Endothelial cell of umbilical vein (primary cell): ENCODE measurements around a stretch of chr10.

- PRO-cap: no peak
CAGE:
- cytosol, long polyA minus RNA: no peak
- cytosol, long polyA plus RNA: no peak
- long polyA plus RNA: no peak
- nucleus, long polyA minus RNA: no peak
- nucleus, long polyA plus RNA: no peak
These were observed 72.8 kb upstream of the FHIP2A start for GRCh38 chr10:114748514-114749475.

GRCh38 chr10:114766301-114766834, 55.2 kb upstream of the FHIP2A start:
- PRO-cap: no peak
CAGE:
- cytosol, long polyA minus RNA: no peak
- cytosol, long polyA plus RNA: no peak
- long polyA plus RNA: no peak
- nucleus, long polyA minus RNA: no peak
- nucleus, long polyA plus RNA: no peak

DNA sequence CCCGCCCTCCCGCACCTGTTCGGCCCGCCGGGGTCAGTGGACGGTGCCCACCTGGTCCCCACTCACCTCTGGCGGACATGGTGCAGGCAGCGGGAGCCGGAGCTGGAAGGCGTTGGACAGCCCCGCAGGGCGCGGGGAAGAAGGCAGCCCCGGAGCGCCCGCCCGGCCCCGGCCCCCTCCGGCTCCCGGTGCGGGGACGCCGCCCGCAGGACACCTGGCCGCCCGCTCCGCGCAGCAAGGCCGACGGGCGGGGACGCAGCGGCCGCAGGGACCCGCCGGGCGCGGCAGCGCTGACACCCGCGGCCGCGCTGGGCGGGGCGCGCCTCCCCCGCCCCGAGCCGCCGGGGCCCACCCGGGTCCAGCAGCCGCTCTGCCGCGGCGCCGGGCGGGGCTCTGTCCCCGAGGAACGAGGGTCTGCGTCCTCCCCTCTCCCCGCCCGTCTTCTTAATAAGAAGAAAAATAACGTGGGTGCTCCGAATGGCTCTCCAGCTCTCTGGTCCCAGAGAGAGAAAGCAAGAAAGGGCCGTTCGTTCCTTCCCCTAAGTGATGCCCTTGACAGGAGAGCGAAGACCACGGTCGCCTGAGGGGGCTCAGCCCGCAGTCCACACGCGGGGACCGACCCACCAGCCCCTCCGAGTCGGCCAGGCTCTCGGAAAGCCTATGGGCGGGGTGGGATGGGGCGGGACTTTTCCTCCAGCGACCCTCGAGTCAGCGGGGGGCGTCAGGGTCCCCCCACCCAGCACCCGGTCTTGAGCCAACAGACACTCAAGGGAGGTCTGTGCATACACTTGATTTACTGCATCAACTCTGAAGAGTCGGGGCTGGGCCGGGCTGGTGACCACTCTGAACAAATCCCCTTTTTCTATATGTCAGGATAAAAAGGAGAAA, 53.3 kb upstream of the FHIP2A start:
- PRO-cap: no peak
CAGE:
- cytosol, long polyA minus RNA: no peak
- cytosol, long polyA plus RNA: no peak
- long polyA plus RNA: no peak
- nucleus, long polyA minus RNA: no peak
- nucleus, long polyA plus RNA: no peak

DNA sequence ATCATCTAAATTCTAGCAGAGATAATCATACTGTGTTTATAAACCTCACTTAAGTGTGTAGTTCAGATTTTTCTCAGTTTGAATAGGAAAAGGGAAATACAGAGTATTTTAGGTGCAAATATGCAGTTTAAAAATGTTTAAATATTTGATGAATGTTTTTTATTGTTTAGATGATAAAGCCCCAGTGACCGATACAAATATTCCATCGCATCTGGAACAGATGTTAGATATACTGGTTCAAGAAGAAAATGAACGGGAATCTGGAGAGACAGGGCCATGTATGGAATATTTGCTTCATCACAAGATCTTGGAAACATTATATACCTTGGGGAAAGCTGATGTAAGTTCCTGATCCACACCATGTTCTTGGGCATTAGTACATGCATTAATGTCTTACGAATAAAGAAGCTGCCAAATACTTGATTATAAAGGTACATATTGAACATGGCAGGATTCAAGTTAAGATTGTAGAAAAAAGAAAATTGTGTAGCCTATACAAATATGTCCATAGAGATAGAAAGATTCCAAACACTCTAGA, 11.6 kb downstream of the FHIP2A start:
- PRO-cap: no peak
CAGE:
- cytosol, long polyA minus RNA: no peak
- cytosol, long polyA plus RNA: no peak
- long polyA plus RNA: no peak
- nucleus, long polyA minus RNA: no peak
- nucleus, long polyA plus RNA: no peak

- PRO-cap: no peak
CAGE:
- cytosol, long polyA minus RNA: no peak
- cytosol, long polyA plus RNA: no peak
- long polyA plus RNA: no peak
- nucleus, long polyA minus RNA: no peak
- nucleus, long polyA plus RNA: no peak
These were observed 24.5 kb downstream of the FHIP2A start for GRCh38 chr10:114845882-114846581.

DNA sequence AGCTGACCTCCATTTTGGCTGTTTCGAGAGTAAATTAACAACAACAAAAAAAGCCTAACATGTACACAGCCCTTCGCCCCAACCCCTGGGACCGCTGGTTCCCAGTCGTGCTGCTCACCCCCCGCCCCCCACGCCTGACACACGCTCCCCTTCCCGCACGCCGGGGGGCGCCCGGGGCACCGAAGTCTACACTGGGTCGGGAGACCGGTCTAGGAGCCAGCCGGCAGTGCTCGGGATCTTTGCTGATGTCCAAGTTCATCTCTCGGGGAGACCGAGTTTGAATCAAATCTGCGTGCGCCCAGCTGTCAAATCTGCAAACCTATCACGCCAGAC, 1.0 kb upstream of the GFRA1 start:
- PRO-cap: no peak
CAGE:
- cytosol, long polyA minus RNA: no peak
- cytosol, long polyA plus RNA: no peak
- long polyA plus RNA: no peak
- nucleus, long polyA minus RNA: no peak
- nucleus, long polyA plus RNA: no peak

GRCh38 chr10:116546088-116546423, 325 bp downstream of the PNLIP start:
- PRO-cap: no peak
CAGE:
- cytosol, long polyA minus RNA: no peak
- cytosol, long polyA plus RNA: no peak
- long polyA plus RNA: no peak
- nucleus, long polyA minus RNA: no peak
- nucleus, long polyA plus RNA: no peak

- PRO-cap: no peak
CAGE:
- cytosol, long polyA minus RNA: no peak
- cytosol, long polyA plus RNA: no peak
- long polyA plus RNA: no peak
- nucleus, long polyA minus RNA: no peak
- nucleus, long polyA plus RNA: no peak
These were observed 1.2 kb upstream of the ENO4 start for GRCh38 chr10:116847780-116848880.

- PRO-cap: no peak
CAGE:
- cytosol, long polyA minus RNA: no peak
- cytosol, long polyA plus RNA: no peak
- long polyA plus RNA: no peak
- nucleus, long polyA minus RNA: no peak
- nucleus, long polyA plus RNA: no peak
These were observed 56.2 kb downstream of the SHTN1 start for GRCh38 chr10:116948846-116949064.

DNA sequence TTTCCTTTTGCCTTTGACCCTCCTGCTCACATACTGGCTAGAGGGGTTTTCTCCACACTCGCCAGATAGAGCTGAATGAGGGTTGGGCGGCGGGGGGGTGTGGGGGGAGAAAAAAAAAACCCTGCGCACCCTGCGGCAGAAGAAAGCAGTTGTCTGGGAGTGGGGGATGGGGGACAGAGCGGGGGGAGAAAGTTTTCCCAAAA, 575 bp upstream of the VAX1 start:
- PRO-cap: no peak
CAGE:
- cytosol, long polyA minus RNA: no peak
- cytosol, long polyA plus RNA: no peak
- long polyA plus RNA: no peak
- nucleus, long polyA minus RNA: no peak
- nucleus, long polyA plus RNA: no peak

DNA sequence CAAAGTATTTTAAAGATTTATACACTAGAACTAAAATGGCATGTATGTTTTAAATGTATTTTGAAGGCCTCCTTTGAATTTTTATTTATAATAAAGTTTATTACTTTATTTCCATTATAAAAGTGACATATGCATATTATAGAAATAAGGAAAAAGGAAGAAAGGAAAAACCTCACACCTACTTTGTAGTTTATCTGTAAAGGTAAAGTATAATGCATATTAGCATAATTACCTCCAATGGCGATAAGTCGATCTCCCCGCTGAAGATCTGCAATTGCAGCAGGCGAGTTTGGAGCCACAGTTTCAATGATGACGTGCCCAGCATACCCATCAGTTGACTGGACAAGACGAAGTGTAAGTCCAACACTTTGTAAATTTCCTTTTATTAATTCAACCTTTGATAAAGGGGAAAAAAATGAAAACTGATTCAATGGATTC, 49.1 kb downstream of the SLC18A2 start:
- PRO-cap: no peak
CAGE:
- cytosol, long polyA minus RNA: no peak
- cytosol, long polyA plus RNA: no peak
- long polyA plus RNA: no peak
- nucleus, long polyA minus RNA: no peak
- nucleus, long polyA plus RNA: no peak

DNA sequence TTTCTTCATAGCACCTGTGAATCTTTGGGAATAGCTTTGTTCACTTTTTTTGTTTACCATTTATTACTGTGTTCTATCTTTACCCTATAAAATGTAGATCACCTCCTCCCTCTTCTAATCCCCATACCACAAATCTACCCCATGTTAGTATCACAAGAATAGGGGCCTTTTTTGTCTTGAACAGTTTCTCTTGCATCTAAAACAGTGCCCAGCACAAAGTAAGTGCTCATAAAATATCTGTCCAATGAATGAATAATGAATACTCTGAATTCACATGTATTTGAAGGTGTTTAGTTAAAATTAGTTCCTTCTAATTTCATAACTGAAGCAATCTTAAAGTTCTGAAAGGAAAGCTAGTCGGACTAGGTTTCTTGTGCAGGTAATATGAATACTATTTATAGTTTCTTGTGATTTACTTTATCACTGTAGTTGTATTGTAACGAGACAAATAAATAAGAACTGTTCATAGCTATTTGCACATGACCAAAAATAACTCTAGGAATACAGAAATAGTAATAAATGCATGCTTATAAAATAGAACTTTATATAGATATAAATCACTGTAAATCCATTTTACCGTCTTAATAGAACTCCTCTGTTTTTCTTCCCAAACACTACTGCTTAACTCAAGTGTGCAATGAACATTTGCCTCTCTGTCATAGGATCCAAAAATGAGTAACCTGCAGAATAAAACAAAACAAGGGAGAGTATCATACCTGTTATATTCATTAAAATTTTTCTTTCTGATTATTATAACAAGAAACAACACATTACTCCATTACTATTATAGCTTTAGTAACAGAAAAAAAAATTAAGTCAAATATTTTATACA, 56.7 kb downstream of the PDZD8 start:
- PRO-cap: no peak
CAGE:
- cytosol, long polyA minus RNA: no peak
- cytosol, long polyA plus RNA: no peak
- long polyA plus RNA: no peak
- nucleus, long polyA minus RNA: no peak
- nucleus, long polyA plus RNA: no peak

DNA sequence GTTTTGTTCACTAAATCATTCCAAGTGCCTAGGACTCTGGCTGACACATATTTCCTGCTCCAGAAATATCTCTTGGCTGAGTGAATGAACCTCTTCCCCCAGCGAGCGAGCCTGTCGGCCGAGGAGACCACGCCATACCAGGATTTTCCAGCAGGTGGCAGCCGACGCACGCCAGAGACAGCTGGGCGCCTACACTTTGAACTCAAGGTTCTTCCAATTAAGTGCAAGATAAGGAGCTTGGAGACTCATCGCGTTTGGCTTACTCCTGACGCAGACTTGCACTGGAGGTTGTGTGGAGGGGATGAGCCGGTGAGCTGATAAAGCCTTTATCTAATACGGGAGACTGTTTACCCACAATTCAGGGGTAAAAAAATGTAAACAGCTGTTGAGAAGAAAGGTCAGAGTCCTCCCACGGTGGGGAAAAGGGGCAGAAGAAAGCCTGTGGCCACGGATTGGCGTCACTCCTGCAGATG, 46.0 kb upstream of the EMX2 start:
- PRO-cap: no peak
CAGE:
- cytosol, long polyA minus RNA: no peak
- cytosol, long polyA plus RNA: no peak
- long polyA plus RNA: no peak
- nucleus, long polyA minus RNA: no peak
- nucleus, long polyA plus RNA: no peak

GRCh38 chr10:117538003-117538617, 4.4 kb upstream of the EMX2 start:
- PRO-cap: no peak
CAGE:
- cytosol, long polyA minus RNA: no peak
- cytosol, long polyA plus RNA: no peak
- long polyA plus RNA: no peak
- nucleus, long polyA minus RNA: no peak
- nucleus, long polyA plus RNA: no peak

DNA sequence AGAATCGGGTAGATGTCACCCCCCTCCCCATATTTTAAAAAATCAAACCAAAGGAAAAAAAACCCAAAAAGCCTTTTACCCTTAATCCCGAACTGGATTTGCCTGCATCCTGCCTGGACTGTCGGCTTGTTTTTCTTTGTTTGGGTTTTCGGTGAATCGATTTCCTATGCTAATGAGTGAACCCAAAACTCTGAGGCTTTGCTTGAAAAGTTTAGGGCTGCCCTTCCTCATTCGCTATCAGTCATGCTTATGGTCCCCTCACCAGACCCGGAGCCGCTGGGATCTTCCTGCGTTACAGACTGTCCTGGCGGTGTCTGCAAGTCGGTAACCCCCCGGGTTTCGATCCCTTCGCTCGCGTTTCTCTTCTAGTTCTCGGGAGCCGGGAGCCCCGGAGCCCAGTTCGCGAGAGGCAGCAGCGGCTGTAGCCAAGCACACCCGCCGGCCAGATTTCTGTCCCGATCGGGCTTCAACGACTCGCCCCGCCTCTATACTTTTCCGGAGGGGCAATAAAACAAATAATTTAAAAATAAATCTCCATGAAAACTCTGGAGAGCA, 2.2 kb downstream of the EMX2 start:
- PRO-cap: no peak
CAGE:
- cytosol, long polyA minus RNA: no peak
- cytosol, long polyA plus RNA: no peak
- long polyA plus RNA: no peak
- nucleus, long polyA minus RNA: no peak
- nucleus, long polyA plus RNA: no peak

- PRO-cap: no peak
CAGE:
- cytosol, long polyA minus RNA: no peak
- cytosol, long polyA plus RNA: no peak
- long polyA plus RNA: no peak
- nucleus, long polyA minus RNA: no peak
- nucleus, long polyA plus RNA: no peak
These were observed 8.9 kb downstream of the EMX2 start for GRCh38 chr10:117551310-117551902.

- PRO-cap: no peak
CAGE:
- cytosol, long polyA minus RNA: no peak
- cytosol, long polyA plus RNA: no peak
- long polyA plus RNA: no peak
- nucleus, long polyA minus RNA: no peak
- nucleus, long polyA plus RNA: no peak
These were observed 28.8 kb downstream of the RAB11FIP2 start for GRCh38 chr10:118017820-118018367.

- PRO-cap: no peak
CAGE:
- cytosol, long polyA minus RNA: no peak
- cytosol, long polyA plus RNA: no peak
- long polyA plus RNA: no peak
- nucleus, long polyA minus RNA: no peak
- nucleus, long polyA plus RNA: no peak
These were observed 74.4 kb upstream of the PRLHR start for GRCh38 chr10:118669881-118670192.

GRCh38 chr10:118753849-118754619, 736 bp downstream of the CACUL1 start:
- PRO-cap: unidirectional peak, plus-strand start at chr10:118754252; unidirectional peak, plus-strand start at chr10:118754305; bidirectional peak, plus-strand start at chr10:118754563, minus-strand start at chr10:118754564
CAGE:
- cytosol, long polyA minus RNA: no peak
- cytosol, long polyA plus RNA: no peak
- long polyA plus RNA: no peak
- nucleus, long polyA minus RNA: no peak
- nucleus, long polyA plus RNA: no peak

- PRO-cap: no peak
CAGE:
- cytosol, long polyA minus RNA: start-site peak on the minus strand at chr10:119049800-119049807, 150 reads; start-site peak on the minus strand at chr10:119049869-119049908, 24 reads
- cytosol, long polyA plus RNA: no peak
- long polyA plus RNA: start-site peak on the minus strand at chr10:119049840-119049982, 79 and 227 reads in 2 replicates
- nucleus, long polyA minus RNA: no peak
- nucleus, long polyA plus RNA: start-site peak on the minus strand at chr10:119049800-119049982, 346 and 86 reads in 2 replicates
These were observed 20.2 kb downstream of the NANOS1 start for GRCh38 chr10:119049549-119050334.